Glomerular endothelial cell (primary cell): ENCODE measurements around a stretch of chr3.

DNA sequence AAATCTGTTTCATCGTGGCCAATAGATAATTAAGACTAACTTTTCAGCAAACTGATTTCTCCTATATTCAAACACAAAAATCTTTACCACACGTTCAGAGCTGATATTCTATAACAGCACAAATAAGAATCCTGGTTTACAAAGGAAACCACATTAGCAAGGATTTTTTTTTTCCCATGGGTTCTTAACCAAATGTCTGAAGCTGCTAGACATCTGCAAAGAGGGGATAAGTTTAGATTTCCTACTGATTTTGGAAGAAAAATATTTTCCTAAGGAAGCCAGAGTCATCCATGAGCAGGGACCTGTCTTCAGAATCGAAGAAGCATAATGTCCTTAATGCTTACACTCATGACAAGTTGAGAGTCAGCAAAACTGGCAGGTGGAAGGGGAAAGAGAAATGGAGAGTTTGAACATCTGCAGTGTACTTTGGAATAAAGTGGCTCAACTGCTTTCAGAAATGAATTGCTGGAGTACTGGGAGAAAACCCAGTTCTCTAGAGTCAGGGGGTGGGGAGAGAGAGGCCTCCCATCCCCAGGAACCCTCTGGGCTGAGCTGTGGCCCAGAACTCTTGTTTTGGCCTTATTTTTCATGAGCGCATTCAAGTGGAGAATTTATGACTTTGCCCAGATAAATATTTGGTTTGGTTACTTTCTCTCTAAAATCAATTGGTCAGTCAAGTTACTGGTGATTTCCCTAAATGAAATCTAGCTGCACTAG, 28.5 kb upstream of the HACD2 start:
- RAMPAGE, long total RNA: no peak

- RAMPAGE, long total RNA: no peak
Measured at GRCh38 chr3:123613989-123614554, 29.2 kb upstream of the HACD2 start.

DNA sequence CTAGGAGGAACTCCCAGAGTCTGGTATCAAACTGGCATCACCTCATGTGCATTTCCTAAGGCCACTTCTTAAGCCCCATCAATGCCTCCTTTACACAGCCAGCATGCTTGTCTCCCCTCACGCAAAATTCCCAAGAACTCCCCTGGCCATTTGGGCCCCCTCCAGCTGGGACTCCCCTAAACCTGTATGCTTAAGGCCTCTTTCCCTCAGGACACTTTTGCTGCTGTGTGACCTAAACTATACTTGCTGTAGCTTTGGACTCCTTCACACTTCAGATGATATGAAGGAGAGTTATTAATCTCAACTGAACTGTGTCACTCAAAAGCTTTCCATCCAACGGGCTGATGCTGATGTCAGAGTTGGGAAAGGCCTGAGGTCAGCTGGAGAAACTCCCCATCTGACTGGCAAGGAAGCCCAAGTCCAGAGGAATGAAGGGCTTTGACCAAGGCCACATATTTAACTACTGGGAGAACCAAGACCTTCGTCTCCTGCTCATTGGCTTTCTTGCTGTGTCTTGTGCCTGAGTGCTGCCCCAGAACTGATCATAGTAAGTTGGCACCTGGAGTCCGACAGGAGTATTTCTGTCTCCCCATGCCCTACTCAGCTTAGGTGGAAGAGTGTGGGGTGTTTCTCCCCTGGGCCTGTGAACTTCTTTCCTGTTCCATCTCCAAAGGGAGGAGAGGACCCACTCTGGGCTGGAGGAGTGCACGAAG, 92.2 kb upstream of the HACD2 start:
- RAMPAGE, long total RNA: no peak

- RAMPAGE, long total RNA: no peak
Measured at GRCh38 chr3:123694201-123695269, 109.7 kb upstream of the HACD2 start.

DNA sequence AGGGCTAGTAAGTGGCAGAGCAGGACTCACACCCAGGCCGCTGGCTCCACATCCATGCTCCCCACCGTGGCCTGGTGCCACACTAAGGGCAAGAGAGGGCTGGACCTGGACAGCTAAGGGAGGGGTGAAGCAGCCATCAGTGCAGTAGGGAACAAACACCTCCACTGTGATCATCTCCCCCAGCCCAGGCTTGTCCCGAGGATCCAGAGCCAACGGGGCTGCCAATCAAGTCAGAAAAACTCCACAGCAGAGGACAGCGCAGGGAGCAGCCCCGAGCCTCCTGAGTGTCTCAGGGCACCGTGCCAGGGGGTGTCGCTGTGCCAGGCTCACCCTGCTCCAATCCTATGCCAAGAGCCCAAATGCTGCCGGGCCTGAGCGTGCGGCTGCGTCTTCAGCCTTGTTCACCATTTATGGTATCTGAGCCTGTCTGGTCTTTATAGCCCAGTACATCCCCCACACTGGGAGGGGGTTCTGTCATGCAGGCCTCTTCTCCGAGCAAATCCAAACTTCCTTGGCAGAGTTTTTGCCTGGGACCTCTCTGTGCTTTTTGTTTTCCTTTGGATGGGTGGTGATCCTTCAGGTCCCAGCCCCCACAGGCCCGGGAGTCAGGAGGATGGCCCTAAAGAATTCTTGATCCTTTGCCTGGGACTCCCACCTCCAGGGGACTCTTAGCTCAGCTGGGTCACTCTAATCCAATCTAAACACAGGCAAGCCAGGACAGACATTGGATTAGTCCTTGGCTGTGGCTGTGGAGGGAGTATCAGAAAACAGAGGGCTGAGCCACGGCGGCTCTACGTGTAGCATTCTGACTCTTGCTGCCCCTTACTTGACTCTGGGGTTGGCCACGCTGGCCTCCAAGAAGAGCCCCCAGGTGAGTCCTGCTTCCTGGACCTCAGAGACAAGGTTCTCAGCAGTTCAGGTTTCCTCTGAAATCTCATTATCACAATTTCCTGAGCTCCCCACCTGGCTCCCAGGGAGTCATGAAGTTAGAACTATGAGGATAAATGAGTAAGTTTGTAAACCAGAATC, 135.1 kb upstream of the HACD2 start:
- RAMPAGE, long total RNA: no peak

- RAMPAGE, long total RNA: no peak
Measured at GRCh38 chr3:123792635-123792834, 91.6 kb downstream of the MYLK start.

GRCh38 chr3:123955840-123956400, 5.1 kb downstream of the CCDC14 start:
- RAMPAGE, long total RNA: no peak

DNA sequence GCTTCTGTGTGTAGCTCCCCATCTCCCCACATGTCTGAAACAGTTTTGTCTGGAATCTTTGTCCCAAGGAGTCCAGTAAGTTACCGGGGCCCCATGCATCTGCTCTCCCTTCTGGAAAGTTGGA, 1.4 kb downstream of the KALRN start:
- RAMPAGE, long total RNA: no peak

GRCh38 chr3:124062391-124063142, 29.4 kb downstream of the KALRN start:
- RAMPAGE, long total RNA: no peak

DNA sequence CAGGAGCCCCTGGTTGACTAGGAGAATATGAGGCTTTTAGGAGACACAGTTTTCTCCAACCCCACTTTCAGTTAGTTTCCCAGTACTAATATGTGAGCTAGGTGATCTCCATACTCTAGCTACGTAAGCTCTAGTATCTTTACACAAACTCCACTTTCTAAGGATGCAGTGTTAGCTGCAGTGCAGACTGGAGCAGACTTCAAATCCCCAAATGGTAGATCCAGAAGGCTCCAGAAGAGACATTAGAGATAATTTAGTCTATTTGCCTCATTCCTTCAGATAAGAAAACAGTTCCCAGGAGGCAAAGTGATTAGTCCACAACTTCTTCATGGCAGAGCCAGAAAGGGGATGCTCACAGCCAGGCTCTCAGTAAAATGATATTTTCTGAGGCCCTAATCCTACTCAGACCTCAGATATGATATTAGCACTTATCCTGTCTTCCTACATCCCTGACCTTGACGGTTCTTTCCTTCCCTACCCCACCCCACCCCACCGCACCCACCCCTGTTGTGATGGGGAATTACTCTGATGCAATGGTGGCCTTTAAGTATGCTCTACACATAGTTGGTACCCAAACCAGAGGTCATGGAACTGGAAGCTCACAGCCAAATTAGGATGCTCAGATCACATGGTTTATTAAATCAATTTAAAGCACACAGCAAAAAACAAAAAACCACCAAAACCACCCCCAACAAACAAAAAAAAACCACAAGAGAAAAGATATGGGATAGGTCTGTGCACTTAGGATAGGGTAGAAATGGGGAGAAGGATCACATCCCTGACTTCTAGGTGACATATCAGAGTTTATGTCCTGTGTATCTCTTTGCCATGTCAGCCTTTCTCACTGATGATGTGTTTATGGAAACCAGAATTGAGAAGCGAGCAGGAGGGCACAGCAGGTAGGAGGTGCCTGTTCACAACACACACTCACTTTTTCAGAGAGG, 33.9 kb downstream of the KALRN start:
- RAMPAGE, long total RNA: no peak

GRCh38 chr3:124092721-124093288, 59.6 kb downstream of the KALRN start:
- RAMPAGE, long total RNA: no peak

DNA sequence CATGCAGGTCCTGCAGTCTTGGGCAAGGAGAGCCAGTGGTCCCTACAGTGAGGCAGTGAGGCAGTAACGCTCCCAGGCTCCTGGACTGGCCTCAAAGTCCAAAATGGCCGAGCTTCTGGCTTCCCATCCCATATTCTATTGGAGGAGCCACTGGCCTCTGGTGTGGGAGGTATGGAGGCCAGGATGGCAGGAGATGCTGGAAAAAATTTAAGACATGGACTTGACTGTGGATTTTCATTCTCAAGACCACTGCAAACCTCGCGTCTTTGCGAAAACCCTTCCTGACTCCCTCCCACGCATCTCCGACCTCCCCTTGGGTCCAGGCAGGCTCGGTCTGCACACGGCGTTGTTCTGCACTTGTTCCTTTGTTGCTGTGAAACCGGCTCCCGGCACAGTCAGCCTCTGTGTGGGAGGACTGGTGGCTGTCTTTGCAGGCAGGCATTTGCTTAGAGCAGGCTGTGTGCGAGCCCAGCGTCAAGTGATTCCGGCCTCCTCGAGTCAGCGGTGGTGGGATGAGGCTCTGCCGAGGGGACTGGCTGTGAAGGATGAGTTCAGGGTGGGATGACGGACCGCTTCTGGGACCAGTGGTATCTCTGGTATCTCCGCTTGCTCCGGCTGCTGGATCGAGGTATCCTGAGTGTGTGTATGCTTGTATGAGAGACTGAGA, 61.2 kb downstream of the KALRN start:
- RAMPAGE, long total RNA: no peak

DNA sequence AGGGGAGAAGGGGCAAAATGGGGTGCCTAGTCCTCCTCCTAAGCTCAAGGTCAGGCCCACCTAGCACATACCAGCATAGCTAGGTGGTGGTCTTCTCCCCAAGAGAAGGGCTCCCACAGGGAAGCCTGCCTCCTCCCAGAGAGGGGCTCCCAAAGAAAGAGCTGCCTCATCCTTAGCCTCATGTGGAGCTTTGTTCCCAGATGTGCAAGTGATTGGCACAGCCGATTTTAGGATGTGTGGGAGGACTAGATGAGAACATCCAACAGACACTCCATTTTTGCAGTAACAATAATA, 249.7 kb downstream of the KALRN start:
- RAMPAGE, long total RNA: no peak

DNA sequence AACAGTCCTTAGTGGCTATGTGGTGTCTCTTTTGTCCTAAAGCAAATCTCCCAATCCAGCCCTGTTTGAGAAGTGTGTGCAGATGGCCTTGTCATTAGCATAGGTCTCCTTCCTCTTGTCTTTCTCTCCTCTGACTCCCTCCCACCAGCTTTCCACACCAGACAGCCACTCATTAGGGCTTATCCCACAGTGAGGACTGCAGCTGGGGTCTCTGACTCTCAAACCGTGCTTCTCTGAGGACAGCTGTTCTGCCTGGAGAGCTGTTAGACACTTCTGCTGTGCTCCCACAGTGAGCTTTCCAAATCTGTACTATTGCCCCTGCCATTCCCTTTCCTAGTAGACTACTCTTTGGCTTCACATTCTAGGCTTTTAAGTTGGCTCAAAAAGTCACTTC, 331.4 kb downstream of the KALRN start:
- RAMPAGE, long total RNA: no peak

DNA sequence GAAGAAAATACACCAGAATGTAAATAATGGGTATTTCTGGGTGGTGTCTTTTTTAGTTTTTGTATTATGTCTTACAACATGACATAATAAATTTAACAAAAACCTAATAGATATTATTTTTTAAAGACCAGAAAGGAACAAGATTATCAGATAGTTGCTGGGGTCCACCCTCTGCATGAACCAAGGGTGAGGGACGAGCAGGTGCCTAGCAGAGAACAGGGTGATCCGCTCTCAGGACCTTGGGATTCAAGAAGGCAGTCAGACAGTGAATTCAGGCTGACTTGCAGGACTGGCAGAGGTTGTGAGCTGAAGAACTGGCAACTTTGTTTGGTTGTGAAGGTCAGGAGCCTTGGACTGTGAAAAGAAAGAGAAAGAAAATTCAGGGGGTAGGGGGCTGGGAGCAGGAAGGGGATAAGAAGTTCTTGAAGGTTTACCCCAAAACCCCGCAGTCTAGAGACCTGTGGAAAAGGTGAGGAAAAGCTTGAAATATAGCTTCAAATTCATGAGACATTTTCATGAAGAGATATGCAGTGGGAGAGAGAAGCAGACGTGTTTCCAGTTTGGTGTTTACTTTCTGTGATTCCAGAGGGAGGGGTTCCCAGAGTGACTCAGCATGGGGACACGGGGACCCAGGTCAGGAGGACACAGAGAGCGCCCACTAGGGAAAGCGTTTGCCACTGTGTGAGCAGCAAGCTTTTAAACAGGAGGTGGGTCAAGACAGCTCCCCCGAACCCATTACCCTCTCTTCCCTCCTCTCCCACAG, 217.3 kb upstream of the UMPS start:
- RAMPAGE, long total RNA: no peak

DNA sequence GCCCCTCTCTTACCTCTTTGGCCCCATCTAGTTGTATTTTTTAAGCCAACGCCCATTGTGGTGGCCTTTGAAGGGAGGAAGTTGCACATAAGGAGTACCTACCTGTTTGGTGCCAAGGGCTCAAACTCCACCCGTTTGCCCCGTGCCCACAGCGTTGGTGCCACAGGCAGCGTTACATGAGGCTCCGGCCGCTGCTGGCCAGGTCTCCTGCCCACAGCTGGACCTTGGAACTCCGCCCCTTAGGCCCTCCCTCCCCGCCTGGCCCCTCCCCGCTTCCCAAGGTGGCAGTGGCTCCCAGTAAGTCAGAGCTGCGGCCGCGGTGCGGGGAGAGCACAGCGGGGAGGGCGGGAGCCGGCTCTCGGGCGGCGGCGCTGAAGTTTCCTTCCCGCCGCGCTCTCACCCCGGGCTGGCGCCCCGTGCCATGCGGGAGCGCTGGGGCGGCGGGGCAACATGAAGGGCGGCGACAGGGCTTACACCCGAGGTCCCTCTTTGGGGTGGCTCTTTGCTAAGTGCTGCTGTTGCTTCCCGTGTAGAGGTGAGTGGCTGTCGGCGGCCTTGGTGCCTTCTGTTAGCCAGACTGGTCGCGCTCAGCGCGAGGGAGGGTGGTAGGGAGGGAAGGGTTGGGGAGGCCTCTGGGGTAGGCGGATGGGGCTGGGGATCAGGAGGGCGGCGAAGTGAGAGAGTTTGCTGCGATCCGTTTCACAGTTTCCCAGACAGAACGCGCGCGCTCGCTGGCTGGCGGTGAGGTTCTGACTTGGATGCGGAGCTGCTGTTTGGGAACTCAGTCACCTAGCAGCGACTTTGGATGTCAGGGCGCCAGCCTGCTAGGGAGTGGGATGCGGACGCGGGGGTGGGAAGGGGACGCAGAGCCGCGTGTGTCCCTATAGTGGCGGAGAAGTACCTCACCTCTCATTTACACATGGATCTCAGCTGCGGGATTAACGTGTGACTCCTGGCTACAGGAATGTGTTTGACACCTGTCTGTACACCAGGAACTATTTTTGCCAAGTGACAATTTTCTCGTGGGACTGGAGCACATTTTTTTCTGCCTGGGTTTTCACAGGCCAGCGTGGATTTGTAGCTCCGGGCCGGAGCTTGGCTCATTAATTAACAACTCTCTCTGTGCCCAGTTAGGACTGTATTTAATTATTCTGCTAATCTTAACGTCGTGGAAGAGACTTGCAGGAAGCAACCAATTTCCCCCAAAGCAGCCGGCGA, 145.5 kb upstream of the UMPS start:
- RAMPAGE, long total RNA: no peak

DNA sequence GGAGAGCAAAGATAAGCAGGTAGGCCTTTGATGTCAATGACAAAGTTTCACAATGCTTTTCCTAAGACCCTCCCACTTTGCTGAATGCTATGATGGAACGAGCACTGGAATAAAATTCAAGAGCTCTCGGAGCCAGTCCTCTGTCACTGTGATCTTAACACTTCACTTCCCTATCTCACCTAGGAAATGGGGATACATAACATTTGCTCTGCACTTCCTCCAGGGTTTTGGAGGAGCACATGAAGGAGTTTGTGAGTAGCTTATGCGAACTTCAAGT, 39.8 kb upstream of the UMPS start:
- RAMPAGE, long total RNA: no peak

DNA sequence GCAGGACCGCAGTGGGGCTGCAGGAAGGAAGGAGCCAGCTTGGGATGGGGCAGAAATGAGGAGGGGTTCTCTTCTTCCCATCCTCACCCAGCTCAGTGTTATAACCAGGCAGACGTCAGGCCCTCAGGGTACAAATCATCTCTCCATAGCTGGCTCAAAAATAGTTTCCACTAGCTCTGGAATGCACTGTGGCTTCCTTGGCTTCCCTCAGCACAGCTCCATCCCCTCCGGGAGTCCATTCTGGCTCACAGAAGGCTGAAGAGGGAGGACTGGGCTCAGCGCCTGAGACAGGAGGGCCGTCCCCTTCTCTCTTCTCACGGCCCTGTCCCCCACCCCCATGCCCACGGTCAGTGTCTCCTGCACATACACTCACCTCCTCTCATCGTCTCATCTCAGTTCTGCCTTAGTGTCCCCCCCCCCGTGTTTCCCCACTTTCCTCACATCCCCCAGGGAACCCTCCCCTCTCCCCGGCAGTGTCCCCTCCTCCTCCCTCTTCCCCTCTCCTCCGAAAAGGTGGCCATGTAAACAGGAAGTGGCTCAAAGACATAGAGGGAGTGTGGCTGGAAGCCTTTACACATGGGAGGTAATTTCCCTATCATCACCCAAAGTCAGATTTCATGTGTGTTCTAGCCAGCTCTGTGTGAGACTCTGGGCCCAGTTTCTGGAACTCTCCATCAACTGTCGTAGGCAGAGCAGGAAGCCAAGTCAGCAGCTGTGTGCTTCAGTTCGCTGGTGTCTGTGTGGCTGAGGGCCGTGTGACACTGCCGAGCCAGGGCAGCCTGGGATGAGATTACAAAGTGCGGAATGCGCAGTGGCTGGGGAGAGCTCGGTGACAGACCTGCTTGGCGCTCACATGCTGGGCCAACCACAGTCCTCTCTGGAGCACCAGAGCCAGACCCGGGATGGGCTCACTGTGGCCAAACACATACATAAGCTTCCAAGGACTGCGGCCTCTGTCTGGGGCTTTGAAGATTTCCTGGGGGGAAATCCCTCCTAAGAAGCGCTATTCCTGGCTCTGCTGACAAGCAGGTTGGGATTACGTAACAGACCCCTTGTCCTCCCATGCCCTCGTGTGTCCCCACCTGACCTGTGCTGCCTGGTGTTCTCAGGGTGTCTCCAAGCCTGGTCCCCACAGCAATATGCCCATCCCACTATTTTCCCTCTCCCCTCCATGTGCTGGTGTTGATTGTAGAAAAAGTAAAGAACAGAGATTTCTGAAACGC, 50.5 kb downstream of the UMPS start:
- RAMPAGE, long total RNA: no peak

GRCh38 chr3:124826555-124827054, 60.6 kb downstream of the ITGB5 start:
- RAMPAGE, long total RNA: no peak

DNA sequence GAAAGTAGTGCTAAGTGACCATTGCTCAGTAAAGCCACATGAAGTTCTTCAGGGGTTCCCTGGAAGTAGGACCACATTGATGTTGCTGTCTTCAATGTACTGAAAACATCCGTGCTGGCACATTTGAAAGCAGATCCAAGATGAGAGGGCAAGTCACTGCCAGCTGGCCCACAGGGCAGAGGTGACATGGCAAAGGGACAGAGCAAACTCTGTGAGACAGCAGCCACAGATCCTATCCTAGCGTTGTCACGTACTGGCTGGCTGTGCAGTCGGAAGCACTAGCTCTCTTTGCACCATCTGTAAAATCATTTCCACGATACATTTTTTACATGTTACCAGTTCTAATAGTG, 13.8 kb downstream of the MUC13 start:
- RAMPAGE, long total RNA: no peak